ENCODE measurements around a stretch of chr22.

GRCh38 chr22:45683378-45683577 lies 11.6 kb downstream of the ATXN10 start:
- PRO-cap, result no peak

GRCh38 chr22:45842741-45843594 lies 134.0 kb downstream of the WNT7B start:
- PRO-cap, result no peak

- PRO-cap, result no peak
These were observed 110.7 kb downstream of the WNT7B start for GRCh38 chr22:45866072-45866847.

GRCh38 chr22:46035595-46035904 lies 58.6 kb upstream of the WNT7B start:
- PRO-cap, result bidirectional peak, plus-strand start at chr22:46036146, minus-strand start at chr22:46035683

DNA sequence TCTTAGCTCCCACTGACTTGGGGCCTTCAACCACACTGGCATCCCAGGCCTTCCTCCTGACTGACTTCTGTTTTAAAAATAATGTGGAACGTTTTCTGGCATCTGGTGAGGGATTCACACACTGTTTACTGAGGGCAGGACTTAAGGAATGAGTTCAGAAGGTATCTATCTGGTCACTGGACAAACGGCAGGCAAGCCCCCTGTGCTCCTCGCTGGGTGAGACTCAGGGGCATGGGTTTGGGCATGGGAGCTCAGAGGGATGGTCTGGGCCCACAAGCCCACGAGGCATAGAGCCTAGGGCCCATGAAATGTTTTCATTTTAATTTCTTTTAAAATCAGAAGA lies 77.7 kb upstream of the WNT7B start:
- PRO-cap, result no peak

GRCh38 chr22:46062696-46063863 lies 86.1 kb upstream of the WNT7B start:
- PRO-cap, result unidirectional peak, minus-strand start at chr22:46062785

GRCh38 chr22:46068572-46069507 lies 81.5 kb upstream of the PPARA start:
- PRO-cap, result no peak

- PRO-cap, result no peak
These were observed 64.6 kb upstream of the PPARA start for GRCh38 chr22:46085497-46086359.

DNA sequence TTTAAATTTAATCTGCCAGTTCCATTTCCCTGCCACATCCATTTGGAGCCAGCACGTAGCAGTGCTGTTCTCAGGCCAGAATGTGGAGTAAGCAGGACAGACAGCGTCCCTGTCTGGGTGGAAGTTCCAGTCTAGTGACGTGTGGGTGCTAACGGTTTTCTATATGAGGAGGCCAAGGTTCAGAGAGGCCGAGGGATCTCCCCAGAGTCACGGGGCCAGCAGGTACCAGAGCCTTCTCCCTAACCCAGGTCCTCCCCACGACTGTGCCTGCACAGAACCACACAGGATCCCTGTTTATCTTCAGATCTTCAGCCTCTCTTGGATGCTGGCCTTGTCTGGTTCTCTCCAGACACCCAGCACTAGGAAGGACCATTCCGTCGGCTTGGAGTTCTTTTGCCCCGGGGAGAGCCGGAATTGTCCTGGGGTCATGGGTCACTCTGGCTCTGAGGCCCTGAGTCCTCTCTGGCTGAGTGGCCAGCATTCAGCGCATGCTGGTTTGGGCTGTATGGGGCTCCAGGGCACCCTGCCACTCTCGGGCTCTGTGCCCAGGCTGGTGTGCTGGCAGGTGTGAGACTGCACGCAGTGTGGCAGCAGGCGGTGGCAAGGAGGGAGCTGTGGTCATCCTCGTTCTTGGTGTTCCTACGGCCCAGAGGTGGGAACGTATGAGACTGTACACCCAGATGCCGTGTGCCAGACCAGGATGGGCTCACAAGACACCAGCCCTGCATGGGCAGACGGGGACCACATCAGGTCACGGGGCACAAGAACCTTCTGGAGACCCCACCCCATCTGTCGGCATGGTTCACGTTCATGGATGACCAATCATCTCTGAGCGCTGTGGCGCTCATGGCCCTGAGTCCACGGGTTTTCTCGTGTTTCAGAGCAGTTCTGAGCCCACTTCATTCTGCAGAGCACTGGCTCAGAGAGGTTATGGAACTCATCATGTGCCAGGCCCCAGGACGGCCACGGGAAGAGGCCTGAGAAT lies 63.4 kb upstream of the PPARA start:
- PRO-cap, result bidirectional peak, plus-strand start at position 78 of the sequence, minus-strand start at position 82 of the sequence

- PRO-cap, result no peak
These were observed 60.8 kb upstream of the PPARA start for GRCh38 chr22:46089534-46089892.

DNA sequence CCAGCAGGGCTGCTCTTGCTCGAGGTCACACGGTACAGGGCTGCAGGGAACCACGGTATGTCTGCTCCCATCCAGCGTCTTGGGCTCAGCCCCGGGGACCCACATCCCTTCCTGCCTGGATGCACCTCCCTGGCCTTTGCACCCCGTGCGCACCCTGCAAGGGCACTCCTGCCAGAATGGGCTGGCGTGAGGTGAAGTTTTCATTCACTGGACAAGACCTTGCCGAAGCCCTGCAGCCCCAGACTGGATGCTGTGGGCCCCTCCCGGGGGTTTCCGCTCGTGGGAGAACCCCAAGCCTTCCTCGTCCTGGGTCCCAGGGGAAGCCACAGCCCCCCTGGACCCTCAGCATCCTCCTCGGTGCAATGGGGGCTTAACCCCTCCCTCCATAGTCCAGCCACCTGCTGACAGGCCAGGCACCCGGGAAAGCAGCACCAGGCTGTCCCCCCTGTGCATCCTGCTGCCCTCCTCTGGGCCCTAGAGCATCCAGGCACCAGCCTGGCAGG lies 41.8 kb upstream of the PPARA start:
- PRO-cap, result no peak

DNA sequence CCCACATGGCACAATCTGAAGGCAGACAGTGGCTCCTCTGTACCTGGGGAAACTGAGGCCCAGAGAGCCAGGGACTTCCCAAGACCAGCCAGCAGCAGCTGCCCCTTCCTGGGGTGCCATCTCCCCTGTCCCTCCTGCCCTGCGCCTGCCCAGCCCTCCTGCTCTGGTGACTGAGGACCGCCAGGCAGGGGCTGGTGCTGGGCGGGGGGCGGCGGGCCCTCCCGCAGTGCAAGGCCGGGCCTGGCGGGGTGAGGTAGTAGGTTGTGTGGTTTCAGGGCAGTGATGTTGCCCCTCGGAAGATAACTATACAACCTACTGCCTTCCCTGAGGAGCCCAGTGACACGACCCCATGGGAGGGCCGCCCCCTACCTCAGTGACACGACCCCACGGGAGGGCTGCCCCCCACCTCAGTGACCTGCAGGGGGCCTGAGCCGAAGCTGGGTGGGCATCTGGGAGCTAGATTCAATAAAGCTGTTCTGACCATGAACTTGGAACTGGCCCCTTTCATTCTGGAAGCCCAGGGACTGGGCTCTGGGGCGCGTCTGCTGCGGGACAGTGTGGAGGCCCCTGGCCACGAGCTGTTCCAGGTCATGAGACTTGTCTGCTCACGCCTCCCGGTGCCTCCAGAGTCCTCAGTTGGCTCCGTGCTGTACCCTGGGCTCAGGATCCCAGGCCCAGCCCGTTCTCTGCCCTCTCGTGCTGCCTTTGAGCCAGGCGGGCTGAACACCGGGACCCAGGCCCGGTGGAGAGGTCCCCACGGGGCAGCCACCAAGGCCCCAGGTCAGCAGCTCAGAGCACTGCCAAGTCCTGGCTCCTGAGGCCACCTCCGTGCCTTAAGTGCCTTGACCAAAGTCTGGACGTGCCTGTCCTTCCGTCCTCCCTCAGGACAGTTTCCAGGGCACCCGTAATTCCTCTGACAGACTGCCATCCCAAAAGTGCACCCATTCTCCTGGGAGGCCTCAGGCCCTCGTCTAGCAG lies 36.6 kb upstream of the PPARA start:
- PRO-cap, result unidirectional peak, plus-strand start at position 250 of the sequence; unidirectional peak, plus-strand start at position 325 of the sequence

- PRO-cap, result no peak
These were observed 24.3 kb upstream of the PPARA start for GRCh38 chr22:46126076-46126290.

GRCh38 chr22:46269478-46269814 lies 1.6 kb downstream of the TTC38 start:
- PRO-cap, result no peak

DNA sequence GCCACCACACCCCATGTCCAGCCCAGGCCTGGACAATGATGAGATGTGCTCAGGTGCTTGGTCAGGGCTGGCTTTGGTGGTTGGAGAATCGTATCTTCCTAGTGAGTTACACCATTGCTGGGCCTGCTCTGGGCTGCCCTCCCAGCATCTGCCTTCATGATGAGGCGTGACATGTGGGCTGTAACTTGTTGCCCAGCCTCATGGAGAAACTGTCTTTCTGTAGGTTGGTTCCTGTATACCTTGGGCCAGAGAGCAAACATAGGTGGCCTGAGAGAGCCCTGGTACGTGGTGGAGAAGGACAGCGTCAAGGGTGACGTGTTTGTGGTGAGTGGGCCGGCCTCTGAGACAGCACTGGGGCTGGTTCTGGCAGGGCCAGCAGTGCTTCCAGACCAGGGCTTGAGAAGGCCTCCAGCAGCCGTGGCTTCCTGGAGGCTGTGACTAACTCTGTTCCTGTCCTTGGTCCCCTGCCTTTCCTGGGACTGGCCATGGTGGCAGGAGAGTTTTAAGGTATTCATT lies 18.1 kb downstream of the TRMU start:
- PRO-cap, result no peak

DNA sequence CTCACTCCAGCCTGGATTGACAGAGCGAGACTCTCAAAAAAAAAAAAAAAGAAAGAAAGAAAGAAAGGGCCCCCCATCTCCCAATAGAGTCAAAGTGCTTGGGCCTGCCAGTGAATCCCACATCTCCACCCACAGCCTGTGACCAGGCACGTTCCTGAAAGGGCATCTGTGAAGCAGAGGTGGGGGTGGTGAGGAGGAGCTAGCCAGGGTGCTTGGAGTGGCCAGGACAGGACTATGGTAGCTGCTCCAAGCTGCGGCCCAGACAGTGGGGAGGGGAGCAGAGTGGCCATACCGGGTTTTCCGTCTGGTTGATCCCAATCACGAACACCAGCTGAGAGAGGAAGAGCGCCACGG lies 41.2 kb downstream of the TRMU start:
- PRO-cap, result no peak

DNA sequence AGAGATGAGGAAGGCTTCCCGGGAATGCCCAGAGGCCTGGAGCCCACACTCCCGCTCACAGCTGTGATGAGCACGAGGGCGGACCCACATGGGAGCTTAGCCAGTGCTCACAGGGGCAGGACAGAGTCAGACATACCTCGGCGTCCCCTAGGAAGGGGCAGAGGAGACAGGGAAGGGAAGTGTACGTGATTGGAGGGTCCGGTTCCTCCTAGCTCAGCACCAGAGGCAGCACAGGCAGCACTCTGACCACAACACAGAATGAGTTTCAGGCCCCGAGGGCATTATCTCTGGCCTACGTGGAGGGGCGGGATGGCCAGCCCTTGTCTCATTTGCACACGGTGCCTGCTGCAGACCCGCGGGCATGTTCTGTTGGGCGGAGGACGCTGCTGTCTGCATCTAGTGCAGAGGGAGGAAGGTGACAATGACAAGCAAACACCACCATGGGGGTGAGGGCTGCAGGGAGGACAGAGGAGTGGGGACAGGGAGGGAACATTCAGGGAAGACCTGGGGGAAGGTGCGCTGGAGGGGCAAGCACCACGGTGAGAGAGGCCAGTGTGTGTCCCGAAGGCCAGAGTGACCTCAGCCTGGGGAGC lies 79.7 kb downstream of the CELSR1 start:
- PRO-cap, result no peak

DNA sequence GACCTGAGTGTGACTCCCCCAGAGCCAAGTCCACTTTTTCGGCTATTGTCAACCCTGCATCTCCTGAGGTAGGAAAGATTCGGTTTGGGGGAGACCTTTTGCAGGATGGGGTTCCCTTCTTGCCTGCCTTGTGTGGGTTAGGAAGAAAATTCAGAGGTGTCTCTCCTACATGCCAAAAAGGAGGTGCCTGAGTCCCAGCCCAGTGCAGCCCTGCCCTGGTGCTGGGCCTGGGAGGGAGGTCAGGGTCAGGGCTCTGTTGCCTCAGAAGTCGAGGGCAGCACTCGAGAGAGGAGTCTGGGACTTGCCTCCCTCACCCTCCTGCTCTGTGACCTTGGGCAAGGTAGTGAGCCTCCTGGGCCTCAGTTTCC lies 40.6 kb upstream of the CELSR1 start:
- PRO-cap, result no peak

GRCh38 chr22:46653395-46653731 lies 33.2 kb downstream of the GRAMD4 start:
- PRO-cap, result no peak

GRCh38 chr22:46685425-46686408 lies 52.3 kb downstream of the CERK start:
- PRO-cap, result no peak

All from bronchial lymph node (tissue), 1 donor.